Measurements from ENCODE around the genes TMTC4 and BIVM.

DNA sequence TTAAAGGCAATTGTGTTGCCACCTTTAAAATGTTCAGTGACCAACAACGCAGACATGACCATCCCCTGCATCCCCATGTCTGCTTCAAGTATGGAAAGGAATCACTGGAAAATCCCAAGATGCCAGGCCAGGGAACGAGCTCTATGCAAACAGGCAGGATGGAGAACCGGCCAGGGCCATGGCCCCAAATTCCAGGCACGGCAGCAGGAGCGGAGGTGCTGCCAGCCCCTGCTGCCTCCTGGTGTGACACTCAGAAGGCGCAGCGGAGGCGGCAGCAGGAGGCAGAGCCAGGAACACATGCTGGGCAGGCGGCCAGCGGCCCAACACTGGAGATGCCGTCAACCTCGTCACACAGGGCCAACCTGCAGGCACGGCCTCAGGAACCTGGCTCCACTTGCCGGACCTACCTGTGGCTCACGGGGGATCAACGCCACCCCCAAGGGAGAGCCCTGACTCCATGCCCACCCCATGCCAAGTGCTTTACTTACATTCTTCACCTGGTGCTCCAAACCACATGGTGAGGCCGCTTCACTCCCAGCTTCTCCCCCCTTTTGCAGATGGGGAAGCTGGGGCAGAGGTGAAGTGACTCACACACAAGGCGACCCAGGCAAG lies 43.7 kb downstream of the GGACT start:
- PRO-cap = no peak

GRCh38 chr13:100674305-100674983 lies at the start of gene TMTC4:
TSS of gene TMTC4 (minus strand) at chr13:100674795.
- PRO-cap = bidirectional peak, plus-strand start at chr13:100675060, minus-strand start at chr13:100674915

DNA sequence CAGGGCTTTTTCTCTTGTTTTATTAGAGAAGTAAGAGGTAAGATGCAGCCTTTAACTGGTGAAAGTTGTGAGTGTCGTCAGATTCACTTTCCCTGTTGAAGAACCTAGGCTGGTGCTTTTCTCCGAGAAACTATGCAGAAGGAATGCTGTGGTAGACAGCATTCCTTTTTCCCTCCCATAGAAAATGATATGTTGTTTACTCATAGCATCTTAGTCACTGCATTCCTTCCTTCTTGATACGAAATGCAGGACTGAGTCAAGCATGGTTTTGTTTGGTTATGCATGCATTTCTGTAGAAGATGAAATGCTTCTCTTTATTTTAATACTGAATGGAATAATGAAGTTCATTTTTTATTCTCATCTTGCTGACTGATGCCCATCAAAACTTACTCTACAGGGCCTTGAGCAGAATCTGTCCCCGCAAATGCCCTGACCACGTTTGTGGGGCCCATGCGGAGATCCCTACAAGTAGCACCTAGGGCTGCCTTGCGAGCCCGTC lies 3.5 kb downstream of the ITGBL1 start:
- PRO-cap = no peak

- PRO-cap = no peak
These were observed 302.2 kb upstream of the TPP2 start for GRCh38 chr13:102294530-102294946.

DNA sequence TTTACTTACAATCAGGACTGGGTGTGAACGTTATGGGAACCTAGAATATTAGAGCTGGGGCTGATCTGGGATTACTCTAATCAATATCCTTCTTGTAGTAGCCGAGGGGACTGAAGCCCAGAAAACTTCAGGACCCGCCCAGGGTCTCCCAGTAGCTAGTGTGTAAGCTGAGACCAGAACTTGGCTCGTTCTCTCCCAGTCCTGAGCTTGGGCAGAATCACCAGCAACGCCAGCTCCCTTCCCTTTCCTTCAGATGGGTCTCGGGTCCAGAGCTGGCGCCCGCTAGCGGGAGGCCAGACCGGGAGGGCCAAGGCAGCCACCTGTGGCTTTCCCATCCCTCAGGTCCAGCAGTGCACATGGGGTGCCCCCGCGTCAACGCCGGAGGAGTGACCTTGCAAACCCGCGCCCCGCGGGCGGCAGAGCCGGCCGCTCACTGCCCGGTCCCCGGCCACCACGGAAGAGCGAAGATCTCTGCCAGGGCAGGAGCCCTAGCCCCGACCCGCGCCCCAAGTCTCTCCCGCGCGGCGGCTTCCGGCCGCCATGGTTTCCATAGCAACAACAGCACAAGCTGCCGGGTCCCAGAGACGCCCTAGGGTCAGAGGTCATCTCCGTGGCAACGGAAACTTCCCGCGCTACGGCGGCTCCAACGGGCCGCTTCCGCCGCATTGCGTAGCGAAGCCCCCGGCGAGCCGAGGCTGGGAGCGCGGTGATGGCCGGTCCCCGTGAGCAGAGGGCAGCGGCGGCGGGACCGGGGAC lies 202.6 kb upstream of the TPP2 start:
- PRO-cap = bidirectional peak, plus-strand start at position 672 of the sequence, minus-strand start at position 542 of the sequence

GRCh38 chr13:102595862-102596660 lies 725 bp upstream of the TPP2 start:
- PRO-cap = bidirectional peak, plus-strand start at chr13:102596326, minus-strand start at chr13:102596132

DNA sequence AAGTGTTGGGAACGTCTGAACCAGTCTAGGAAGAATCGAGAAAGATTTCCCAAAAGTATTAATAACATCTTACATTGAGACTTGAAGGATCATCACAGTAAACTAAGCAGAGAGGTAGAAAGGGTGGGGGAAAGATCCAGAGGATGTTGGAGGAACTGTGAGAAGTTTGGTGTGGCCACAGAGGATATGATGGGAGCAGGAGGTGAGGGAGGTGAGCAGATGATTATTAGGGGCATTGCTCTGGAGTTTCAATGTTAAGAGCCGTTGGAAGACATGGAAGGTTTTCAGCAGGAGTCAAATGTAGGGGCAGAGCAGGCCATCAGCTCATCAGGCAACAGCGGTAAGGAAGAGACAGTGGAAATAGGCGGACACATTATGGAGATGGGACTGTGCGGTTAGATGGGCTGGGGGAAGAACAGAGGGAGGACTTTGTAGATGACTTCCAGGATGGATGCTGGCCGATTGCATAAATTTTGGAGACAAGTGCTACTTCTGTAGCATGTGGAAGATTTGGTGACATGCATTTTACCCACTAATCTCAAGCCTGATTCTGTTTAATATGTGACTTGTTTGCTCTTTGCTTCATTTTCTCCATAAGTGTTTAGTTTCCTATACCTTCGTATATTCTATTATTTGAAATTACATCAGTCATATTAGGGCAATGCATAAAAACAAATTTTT lies 24.7 kb downstream of the TPP2 start:
- PRO-cap = no peak

DNA sequence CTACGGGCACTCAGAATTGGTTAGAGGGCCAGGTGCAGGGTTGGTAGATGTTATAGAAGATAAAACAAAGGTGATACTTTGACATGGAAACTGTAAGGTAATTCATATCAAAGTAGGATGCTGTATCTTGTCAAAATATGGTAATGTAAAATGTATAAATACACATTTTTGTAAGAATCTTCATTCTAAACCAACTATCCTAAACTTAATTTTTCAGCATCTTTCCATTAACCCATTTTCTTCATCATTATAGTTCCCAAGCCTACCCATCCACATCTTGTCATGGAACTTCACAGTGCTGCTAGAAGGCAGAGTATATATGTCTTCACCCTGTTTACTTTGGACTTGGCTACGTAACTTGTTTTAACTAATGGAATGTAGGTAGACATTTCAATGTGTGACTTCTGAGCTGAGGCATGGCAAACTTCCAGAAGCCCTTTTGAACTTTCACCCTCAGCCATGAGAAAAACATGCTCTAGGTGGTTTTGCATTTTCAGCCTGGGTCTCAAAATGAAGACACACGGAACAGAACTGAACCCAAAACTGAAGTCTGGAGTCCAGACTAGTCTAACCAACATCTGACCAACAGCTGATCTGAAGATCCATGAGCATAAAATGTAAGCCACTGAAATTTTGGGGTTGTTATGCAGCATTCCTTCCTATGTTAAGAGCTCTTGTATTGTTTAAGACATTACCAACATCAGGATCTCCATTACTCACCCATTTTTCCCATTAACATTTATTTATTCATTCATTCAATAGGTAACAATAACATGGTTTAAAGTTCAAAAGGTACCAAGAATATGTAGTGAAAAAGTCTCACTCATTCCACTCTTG lies 3.1 kb downstream of the TEX30 start:
- PRO-cap = no peak

GRCh38 chr13:102798851-102799581 lies at the start of gene BIVM:
TSS of gene BIVM (plus strand) at chr13:102799119.
- PRO-cap = bidirectional peak, plus-strand start at chr13:102799119, minus-strand start at chr13:102798938

GRCh38 chr13:102908120-102908647 lies 62.4 kb downstream of the ERCC5 start:
- PRO-cap = no peak

DNA sequence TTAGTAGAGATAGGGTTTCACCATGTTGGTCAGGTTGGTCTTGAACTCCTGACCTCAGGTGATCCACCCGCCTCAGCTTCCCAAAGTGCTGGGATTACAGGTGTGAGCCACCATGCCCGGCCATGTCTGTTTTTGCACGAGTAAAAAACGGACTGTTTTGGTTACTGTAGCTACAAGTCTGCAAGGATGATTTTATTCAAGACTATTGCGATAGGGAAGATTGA lies 103.9 kb upstream of the SLC10A2 start:
- PRO-cap = no peak

DNA sequence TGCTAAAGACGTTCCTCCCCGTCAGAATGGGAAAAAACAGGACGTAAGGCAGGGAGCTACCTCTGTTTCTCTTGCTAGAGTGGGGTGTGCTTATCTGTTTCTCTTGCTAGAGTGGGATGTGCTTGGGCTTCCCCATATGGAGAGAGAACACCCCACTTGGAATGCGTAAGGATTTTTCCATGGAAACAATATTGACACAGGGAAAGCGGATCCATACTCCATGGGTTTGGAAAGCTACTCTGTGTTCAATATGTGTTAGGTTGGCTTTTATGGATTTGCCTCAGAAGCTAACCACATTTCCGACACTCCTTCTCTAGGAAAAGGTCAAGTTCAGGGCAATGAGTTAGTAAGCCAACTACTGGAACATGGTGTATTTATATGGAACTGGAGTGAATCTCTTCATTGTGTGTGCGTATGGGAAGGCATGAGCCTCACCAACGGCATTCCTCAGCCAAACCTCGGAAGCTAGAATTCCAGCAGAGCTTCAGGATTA lies 948.9 kb upstream of the SLC10A2 start:
- PRO-cap = no peak

GRCh38 chr13:104391979-104392294 lies 1073.9 kb upstream of the DAOA start:
- PRO-cap = no peak

DNA sequence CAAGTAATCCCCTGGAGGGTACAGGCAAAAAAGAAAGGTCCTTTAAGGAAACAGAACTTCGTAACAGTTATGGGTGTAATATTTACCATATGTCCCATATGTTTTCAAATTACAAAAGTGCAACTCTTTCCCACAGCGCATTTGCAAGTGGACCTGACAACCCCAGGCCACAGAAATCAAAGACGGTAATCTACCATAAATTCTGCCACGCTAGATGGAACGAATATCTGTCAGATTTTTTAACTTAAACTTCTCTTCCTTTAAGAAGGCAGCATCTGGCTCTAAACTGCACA lies 436.0 kb downstream of the EFNB2 start:
- PRO-cap = no peak

- PRO-cap = no peak
These were observed 435.7 kb downstream of the EFNB2 start for GRCh38 chr13:106099826-106100056.

DNA sequence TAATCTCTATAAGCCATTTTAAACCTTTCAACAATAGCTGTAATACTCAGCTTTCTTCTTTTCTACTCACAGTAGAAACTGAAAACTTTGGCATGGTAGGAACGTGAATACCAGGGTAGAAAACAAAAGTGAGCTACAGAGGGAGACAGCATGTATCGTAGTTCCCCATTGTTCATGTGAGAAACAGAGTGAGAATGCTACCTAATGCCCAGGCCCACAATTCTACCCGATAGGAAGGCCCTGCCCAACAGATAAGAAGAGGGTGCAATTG lies 322.5 kb downstream of the EFNB2 start:
- PRO-cap = no peak

GRCh38 chr13:106481904-106482464 lies 53.5 kb downstream of the EFNB2 start:
- PRO-cap = no peak

- PRO-cap = no peak
These were observed 22.6 kb downstream of the EFNB2 start for GRCh38 chr13:106512819-106513354.

DNA sequence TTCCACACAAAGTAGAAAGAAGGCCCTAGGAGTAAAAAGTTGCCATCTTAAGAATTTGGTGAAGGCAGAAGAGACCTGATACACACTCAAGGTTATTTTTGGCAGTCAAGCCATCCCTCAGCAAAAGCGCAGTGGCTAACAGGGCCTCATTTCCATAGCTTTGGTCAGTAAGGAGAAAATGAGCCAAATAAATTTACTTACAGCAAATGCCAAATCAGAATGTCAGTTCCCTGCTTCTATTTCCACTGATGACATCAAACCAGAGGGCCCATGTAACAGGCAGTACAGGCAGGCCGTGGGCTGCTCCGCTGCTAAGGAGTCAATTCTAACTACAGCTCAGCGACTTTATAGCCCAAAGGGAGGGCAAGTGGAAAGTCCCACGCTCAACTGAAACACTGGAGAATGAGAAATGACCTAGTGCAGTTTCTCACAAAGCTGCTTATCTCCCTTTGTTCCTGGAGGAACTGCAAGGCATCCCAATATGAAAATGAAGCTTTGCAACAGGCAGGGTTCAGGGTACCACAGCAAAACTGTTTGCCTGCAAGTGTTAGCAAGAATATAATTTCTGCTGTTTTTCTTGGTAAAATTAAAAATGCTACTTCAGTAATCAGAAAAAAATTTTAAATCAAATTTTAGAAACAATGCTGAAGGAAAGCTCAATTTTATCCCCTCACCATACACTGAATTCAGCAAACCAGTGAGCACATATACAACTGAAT lies 6.1 kb downstream of the ARGLU1 start:
- PRO-cap = no peak

DNA sequence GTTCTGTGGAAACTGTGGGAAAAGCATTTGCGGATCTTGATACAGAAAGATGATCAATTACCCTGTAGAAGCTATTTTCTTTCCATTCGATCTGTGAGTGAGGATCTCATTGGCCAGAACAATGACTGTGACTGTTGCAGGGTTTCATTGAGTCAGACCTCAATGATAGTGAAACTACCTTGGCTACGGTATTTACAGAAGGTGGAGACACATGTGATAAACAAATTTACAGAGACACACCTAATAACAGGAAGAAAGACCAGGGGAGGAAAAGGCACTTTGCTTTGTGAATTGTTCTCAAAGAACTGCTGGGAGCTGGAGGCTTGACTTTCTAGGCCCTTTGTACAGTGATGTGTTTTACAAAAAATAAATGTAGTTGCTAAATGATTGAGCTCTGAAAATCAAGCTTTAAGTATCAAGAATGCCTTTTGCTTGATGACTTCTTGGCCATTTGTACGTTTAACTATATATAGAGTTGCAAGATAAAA lies 19.9 kb upstream of the ARGLU1 start:
- PRO-cap = no peak

Data from tibial artery (tissue), 1 donor.